Progenitor cell of endocrine pancreas (in vitro differentiated cells): Measurements from ENCODE around the genes PTPRK and ARHGAP18.

- PRO-cap, result no peak
Measured at GRCh38 chr6:127918490-127919153, 17.8 kb upstream of the THEMIS start.

DNA sequence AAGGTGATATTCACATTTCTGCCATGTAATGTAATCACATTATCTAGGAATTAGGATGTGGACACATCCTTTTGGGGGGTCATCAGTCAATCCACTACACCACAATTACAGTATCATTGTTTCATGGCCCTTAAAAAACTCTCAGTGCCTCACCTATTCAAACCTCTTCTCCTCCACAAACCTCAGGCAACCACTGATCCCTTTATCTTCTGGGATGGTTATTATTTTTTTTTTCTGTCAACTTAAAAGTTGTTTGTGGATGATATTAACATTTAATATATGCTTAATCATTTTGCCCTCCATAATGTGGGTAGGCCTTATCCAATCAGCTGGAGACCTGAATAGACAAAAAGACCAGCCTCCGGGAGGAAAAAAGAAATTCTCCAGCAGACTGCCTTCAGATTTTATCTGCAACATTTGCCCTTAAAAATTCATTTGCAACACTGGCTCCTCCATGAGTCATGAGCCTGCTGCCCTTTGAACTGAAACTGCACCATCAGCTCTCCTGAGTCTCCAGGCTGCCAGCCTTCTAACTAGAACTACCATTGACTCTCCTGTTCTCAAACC lies 223.7 kb upstream of the THEMIS start:
- PRO-cap, result no peak

DNA sequence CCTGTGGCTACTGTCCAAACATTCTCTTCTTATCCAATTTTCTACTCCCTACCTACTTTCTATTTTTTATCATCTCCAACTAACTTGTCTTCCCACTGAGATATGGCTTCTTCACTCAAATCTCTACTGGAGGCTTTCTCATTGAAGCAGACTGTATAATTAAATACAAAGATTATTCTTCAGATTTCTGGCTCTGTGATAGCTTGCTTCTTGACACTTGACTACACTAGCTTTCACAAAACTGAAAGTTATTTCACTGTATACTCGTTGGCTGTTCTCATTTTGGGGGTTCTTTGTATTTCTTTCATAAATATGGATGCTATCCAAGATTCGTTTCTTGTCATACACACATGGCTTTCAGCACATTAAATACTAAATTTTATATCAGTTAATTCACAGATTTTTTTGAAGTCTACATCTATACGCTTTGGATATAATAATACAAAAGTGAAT lies 232.5 kb downstream of the PTPRK start:
- PRO-cap, result no peak

GRCh38 chr6:128491672-128492536 lies 28.5 kb downstream of the PTPRK start:
- PRO-cap, result no peak

DNA sequence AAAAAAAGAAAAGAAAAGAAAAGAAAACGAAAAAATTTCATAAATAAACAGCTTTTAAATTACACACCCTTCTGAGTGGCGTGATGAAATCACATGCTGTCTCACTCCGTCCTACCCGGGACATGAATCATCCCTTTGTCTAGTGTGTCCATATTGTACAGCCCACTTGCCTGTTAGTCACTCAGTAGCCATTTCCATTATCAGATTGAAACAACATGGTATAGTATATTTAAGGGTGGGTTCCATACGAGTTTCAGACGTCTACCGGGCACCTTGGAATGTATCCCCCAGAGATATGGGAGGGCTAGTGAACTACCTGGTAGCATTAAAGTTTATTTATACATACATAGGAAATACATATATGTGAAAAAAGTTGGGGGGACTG lies 11.5 kb downstream of the PTPRK start:
- PRO-cap, result no peak

GRCh38 chr6:128520224-128520941 lies at the start of gene PTPRK:
Gene PTPRK (minus strand): TSS chr6:128520599.
- PRO-cap, result bidirectional peak, plus-strand start at chr6:128520351, minus-strand start at chr6:128520270; bidirectional peak, plus-strand start at chr6:128520763, minus-strand start at chr6:128520515

- PRO-cap, result no peak
Measured at GRCh38 chr6:128655881-128656322, 135.5 kb upstream of the PTPRK start.

DNA sequence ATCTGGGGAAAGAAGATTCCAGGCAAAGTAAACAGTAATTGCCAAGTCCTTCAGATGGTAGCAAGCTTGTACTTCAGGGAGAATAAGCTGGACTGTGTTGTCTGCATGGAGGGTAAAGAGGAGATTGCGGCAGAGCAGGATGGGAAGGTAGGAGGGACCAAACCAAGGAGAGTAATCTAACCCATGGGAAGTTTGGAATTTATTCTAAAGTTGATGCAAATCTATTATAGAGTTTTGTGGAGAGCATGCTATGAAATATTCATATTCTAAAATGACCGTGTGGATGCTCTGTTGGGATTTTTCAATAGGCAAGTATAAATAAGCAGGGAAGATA lies 164.4 kb upstream of the LAMA2 start:
- PRO-cap, result no peak

- PRO-cap, result no peak
Measured at GRCh38 chr6:128848247-128848872, 34.6 kb upstream of the LAMA2 start.

DNA sequence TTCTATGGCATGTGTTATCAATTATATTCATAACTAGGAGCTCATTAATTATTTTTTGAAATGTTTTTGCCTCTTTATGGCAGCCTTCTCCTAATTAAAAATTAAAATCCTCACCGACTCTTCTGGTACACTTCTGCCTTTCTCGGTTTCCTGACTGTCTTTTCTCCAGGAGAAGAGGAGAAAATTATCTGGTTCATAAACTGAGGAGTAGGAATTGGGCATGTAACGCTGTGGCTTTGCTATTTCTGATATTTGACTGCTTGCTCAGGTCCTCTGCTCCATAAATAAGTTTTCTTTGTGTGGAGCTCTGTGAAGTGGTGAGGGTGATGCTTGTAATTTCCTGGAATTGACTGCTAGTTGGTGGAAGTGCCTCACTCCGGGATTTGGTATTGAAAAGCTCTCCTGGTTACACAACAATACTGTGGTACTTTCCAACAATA lies 25.2 kb upstream of the LAMA2 start:
- PRO-cap, result no peak

GRCh38 chr6:128888194-128888733 lies 5.3 kb downstream of the LAMA2 start:
- PRO-cap, result no peak

DNA sequence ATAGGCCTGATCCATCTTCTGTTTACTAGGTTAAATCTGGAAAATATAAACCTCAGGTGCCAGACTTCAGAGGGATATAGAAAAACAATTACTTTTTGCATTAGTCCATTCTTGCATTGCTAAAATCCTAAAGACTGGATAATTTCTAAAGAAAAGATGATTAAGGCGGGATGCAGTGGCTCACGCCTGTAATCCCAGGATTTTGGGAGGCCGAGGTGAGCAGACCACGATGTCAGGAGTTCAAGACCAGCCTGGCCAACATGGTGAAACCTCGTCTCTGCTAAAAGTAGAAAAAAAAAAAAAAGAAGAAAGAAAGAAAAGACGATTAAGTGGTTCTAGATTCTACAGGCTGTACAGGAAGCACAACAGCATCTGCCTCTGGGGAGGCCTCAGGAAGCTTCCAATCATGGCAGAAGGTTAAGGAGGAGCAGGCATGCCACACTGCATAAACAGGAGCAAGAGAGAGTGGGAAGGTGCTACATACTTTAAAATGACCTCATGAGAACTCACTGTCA lies 61.5 kb downstream of the LAMA2 start:
- PRO-cap, result no peak

DNA sequence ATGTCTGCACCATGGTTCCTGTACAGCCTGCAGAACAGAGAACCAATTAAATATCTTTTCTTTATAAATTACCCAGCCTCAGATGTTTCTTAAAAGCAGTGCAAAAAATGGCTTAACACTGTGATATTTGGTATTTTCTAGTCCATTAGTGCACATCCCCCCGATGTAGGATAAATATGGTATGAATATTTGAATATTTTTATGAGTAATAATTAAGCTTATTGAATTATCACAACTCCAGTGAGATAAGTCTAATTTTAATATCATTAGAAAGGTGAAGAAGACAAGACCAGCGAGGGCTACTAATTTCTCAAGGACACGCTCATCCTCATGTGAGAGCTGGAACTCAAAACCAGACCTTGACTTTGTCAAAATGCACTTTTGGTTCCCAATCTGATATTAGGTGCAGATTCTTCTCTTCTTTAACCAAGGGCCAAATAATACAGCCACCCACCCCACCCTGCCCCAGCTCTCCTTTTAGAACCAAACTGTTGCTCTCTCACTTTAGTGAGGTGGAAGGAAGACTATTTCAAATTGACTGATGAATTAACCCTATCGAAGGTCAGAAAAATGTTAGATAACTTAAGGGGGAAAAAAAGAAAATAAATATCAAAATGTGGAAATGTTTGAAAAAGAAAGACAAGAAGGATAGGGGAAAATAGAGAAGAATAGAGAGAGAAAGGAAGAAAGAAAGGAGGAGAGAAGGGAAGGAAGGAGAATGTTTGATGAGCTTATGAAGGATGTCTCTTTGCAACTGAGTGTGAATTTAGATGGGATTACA lies 66.1 kb downstream of the LAMA2 start:
- PRO-cap, result no peak

- PRO-cap, result no peak
Measured at GRCh38 chr6:128996780-128997463, 114.0 kb downstream of the LAMA2 start.

DNA sequence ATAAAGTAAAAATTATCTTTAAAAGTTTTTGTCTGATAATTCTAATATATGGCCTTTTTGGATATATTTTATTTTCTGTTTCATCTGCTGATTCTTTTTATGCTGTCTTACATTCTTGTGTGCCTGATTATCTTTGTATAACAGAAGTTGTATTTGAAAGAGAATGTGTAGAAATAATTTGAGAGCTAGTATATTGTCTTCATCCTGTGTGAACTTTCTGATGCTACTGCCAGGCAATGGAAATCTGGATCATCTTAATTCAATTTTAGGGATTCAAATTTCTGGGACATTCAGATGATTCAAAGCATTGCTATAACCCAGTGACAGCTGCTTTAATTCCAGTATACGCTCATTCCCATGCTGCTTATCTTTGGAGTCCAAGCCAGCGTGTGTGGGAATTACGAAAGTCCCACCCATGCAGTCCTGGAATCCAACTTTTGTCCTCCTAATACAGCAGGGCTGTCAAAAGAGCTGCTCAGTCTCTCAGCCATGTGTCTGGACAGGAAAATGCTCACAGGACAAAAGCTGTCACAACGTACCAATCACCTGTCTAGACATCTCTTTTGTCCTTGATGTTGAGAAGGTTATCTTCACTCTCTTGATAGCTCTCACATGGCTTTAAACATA lies 219.7 kb downstream of the LAMA2 start:
- PRO-cap, result no peak

- PRO-cap, result no peak
Measured at GRCh38 chr6:129133741-129134341, 250.9 kb downstream of the LAMA2 start.

GRCh38 chr6:129489254-129489858 lies 220.6 kb downstream of the ARHGAP18 start:
- PRO-cap, result no peak

- PRO-cap, result no peak
Measured at GRCh38 chr6:129683745-129684559, 26.0 kb downstream of the ARHGAP18 start.

DNA sequence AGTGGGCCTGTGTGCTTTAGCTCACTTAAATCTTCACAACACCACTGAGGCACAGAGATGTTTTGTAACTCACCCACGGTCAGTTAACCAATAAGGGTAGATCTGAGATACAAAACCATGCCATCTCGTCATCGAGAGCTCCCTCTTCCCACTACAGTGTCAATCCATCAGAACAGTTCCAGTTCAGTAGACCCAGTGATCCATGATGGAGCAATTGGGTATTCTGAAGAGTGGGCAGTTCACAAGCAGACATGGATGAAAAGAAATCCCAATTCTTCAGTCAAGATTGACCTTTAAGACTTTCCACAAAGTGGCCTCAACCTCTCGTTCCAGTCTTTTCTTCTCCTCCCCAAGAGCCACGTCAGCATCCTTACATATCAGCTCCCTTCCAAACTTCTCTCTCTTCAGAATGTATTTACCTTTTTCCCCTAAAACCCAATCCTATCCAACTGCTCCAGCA lies 22.1 kb downstream of the ARHGAP18 start:
- PRO-cap, result no peak

- PRO-cap, result bidirectional peak, plus-strand start at chr6:129710370, minus-strand start at chr6:129710219
Measured at GRCh38 chr6:129709515-129710586, at the start of gene ARHGAP18. Gene ARHGAP18 (minus strand): TSS chr6:129710177.